Kidney (tissue), 2 donors: ENCODE results near the gene PTPRG.

DNA sequence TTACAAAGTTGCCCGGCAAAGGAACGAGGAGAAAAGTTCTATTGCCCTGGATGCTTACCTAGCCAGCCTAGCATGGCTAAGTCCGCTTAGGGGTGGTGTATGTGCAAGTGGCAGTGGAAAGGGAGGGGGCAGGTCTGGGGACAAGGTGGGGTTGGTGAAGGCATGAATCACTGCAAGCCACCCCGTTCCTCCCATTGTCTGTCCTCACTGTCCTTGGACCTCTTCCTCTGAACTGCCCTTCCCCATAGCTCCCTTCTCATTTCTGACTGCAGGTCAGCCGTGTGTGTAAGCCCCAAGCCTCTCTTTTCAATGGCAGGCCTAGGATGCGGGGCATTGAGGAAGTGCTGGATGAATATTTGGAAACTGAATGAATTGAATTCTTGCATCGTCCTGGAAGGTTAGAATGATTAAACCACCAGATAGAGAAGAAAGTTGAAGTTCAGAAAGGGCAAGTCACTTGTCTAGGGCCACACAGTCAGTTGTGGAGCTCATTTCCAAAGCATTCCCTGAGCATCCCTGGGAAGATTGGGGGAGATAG is 8.6 kb downstream of the FAM3D start:
- PRO-cap, result no peak
- RRBS, result no CpG with 5 or more reads among the region's 7 CpGs

DNA sequence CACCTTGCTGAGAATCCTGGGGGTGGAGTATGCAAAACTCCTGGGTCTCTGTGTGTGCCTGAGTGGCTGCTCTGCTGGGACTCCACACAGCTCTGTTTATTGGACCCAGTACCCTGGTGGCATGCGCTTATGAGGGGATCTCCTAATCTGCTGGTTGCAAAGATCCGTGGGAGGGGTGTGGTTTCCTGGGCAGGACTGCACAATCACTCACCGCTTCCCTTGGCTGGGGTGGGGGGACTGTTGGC is 150.4 kb downstream of the CFAP20DC start:
- PRO-cap, result no peak
- RRBS, result no CpG with 5 or more reads among the region's 3 CpGs

DNA sequence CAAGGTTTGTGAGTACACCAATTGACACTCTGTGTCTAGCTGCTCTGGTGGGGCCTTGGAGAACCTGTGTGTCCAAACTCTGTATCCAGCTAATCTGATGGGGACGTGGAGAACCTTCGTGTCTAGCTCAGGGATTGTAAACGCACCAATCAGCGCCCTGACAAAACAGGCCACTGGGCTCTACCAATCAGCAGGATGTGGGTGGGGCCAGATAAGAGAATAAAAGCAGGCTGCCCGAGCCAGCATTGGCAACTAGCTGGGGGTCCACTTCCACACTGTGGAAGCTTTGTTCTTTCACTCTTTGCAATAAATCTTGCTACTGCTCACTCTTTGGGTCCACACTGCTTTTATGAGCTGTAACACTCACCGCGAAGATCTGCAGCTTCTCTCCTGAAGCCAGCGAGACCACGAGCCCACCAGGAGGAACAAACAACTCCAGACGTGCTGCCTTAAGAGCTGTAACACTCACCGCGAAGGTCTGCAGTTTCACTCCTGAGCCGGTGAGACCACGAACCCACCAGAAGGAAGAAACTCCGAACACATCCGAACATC is 1.7 kb upstream of the CFAP20DC start:
- PRO-cap, result no peak
- RRBS, result no CpG with 5 or more reads among the region's 16 CpGs

- PRO-cap, result no peak
- RRBS, result no CpG with 5 or more reads among the region's 2 CpGs
Measured at GRCh38 chr3:59895890-59896290, 846.1 kb upstream of the CFAP20DC start.

DNA sequence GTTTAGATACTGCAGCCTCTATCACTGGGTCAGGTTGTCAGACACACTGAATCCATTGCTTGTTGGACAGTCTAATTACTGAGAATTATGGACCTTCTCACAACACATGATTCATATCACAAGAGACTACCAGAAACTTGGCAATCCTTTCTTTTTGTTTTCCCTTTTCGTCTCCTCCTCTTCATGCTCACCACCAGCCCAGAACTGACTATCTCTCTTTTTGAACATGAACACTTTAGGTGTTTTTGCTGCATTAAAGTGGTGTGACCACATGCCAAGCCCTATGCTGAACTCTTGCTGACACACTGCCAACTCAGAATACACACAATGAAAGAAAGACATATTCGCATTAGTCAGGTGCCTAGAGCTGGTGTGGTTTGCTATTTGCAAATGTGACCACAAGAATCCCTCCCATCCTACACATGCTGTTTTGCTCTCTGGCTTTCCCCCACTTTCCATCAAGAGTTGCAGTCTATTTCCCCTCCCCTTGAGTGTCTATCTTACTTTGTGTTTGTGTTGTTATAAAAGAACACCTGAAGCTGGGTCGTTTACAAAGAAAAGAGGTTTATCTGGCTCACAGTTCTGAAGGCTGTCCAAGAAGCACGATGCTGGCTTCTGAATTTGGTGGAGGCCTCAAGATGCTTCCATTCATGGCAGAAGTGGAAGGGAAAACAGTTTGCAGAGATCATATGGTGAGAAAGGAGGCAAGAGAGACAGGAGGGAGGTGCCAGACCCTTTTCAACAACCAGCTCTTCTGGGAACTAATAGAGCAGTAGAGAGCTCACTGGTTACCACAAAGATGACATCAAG is 967.9 kb upstream of the CFAP20DC start:
- PRO-cap, result no peak
- RRBS, result no CpG with 5 or more reads among the region's 4 CpGs

- PRO-cap, result no peak
- RRBS, result no CpG with 5 or more reads among the region's 6 CpGs
Measured at GRCh38 chr3:60470079-60470871, 781.0 kb downstream of the FHIT start.

- PRO-cap, result bidirectional peak, plus-strand start at chr3:61250252, minus-strand start at chr3:61250042
- RRBS, result no CpG with 5 or more reads among the region's 21 CpGs
Measured at GRCh38 chr3:61249965-61250500, 1.2 kb downstream of the FHIT start.

DNA sequence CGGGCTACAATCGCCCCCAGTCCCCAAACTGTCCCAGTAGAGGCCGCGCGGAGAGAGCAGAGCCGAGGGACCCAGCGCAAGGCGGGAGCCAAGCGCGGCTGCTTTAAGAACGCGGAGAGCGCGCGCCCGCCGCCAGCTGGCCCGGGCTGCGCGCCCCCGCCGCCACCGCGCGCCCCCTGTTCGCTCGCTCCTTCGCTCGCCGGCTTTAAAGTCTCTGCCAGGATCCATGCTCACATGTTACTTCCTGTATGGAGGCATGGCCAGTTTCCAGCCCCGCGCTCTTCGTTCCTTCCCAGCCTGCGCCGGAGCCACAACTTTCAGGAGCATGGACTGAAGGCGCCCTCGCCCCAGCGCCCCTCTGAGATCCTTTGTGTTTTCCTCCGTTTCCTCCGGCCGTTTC is at the start of gene PTPRG:
TSS of gene PTPRG (plus strand) at position 235 of the 400 bp plus-strand sequence.
- PRO-cap, result bidirectional peak, plus-strand start at position 320 of the sequence, minus-strand start at position 81 of the sequence
- RRBS, result 2% methylated on average over 22 of the region's 41 CpGs

DNA sequence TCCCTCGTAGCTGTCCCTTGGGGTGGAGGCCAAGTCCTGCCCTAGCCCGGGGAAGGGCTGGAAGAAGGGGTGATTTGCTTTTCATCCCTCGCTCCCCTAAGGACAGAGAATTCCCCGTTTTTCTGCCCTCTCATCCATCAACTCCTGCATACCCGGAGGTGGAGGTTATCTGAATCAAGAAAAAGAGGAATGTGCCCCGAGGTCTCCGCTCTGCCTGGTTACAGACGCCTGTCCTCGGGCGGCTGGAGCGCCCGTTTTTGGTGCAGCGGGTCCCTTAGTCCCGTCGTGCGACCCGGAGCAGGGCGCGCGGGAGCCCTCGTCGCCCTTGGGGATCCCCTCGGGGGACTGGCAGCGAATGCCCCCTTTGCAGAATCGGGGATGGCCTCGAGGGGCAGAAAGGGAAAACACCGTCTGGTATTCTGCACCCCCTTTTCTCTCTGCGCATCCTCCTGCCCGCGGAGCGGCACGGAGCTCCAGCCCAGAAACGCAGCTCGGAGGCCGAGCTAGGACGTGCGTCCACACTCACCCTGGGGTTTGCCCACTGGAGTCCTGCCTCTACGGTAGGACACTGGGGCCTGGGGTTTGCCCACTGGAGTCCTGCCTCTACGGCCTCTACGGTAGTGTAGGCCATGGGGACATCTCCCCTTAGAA is 2.2 kb downstream of the PTPRG start:
- PRO-cap, result no peak
- RRBS, result 1% methylated on average over 3 of the region's 40 CpGs

DNA sequence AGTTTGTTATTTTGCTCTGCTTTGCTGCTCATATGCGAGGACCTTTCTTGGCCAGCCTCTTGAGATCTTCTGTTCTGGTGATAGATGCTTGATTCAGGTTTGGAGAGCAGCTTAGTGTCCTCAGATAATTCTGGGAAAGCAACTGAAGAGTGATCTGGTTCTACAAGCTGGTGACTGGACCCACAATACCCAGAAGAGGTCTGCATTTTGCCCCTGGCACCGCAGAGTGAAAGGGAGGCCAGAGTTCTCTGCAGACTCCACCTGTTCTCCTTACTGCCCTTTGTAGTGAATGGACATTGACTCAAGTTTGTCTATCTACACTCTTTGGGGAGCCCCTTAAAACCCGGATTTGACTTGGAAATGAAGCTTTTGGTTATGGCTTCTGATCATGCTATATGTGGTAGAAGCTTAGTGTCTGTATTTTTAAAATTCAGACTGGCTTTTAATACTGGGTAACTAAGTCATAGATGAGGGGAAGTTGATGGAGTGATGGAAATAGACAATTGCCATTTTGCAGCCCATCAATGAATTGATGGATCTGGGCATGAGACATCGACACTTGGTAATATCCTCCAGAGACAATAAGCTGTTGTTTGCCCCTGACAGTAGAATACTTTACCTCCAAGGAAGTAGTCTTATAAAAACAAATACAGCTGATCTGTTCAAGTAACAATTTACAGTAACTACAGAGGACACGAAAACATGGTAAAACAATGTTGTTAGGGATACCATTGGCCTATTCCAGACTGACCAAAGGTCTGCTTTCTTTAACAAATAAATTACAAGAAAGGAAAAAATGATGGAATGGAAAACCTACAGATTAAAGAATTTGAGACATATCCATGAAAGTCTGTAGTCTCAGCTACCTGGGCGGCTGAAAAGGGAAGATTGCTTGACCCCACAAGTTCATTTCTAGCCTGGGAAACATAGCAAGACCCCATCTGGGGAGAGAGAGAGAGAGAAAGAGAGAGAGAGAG is 81.2 kb downstream of the PTPRG start:
- PRO-cap, result no peak
- RRBS, result no CpG with 5 or more reads among the region's 6 CpGs

DNA sequence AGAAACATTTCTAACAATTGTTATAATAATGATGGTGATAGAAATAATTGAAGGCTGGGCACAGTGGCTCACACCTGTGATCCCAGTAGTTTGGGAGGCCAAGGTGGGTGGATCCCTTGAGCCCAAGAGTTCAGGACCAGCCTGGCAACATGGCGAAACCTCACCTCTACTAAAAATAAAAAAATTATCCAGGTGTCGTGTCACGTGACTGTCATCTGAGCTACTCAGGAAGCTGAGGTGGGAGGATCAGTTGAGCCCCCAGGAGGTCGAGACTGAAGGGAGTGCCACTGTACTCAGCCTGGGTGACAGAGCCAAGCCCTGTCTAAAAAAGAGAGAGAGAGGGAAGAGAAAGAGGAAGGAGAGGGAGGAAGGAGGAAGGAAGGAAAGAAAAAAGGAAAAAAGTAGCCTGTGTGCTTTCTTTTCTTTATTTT is 140.2 kb downstream of the PTPRG start:
- PRO-cap, result no peak
- RRBS, result no CpG with 5 or more reads among the region's 4 CpGs

- PRO-cap, result no peak
- RRBS, result no CpG with 5 or more reads among the region's 6 CpGs
Measured at GRCh38 chr3:61767209-61768217, 206.1 kb downstream of the PTPRG start.

GRCh38 chr3:61989475-61989851 is 329.4 kb upstream of the C3orf14 start:
- PRO-cap, result no peak
- RRBS, result no CpG with 5 or more reads among the region's 6 CpGs

DNA sequence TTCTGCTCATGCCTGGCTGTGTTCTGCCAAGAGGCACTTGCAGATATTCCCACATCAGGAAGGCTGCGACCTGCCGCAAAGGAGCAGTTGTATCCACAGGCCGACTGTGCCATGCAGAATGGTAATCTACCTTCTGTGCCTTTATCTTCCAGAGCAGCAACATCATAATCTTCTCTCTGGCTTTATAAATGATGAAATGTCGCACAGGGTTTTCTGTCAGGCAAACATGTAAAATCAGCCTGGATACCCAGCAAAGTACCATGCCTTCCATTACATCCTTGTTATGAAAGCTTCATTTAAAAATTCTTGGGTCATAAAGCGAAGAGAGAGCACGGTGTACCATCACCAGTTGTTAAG is 224.0 kb upstream of the C3orf14 start:
- PRO-cap, result no peak
- RRBS, result no CpG with 5 or more reads among the region's 6 CpGs

- PRO-cap, result no peak
- RRBS, result no CpG with 5 or more reads among the region's 12 CpGs
Measured at GRCh38 chr3:62096964-62097545, 221.8 kb upstream of the C3orf14 start.

- PRO-cap, result no peak
- RRBS, result no CpG with 5 or more reads among the region's 5 CpGs
Measured at GRCh38 chr3:62267108-62268267, 51.3 kb upstream of the C3orf14 start.

DNA sequence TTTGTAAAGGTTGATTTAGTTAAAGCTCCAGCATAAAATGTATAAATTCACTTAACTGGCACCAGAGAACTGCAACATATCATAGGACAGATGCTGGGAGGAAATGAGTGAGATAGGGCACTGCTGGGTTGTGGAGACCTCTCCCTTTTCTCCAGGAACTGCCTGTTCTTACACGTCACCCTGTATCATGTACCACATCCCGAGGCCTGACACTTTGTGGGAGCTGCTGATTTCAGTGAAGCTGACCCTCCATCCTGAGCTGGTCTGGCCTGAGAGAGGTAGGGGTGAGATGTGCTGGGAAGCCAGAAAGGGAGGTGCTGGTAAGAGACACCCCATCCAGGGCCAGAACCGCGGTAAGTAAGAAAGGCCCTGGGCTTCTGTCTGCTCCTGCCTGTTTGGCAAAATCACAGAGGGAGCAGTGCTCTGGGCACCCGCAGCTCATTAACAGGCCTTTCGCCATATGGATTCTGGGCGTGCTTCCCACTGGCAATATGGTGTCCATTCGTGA is 213.9 kb upstream of the FEZF2 start:
- PRO-cap, result no peak
- RRBS, result no CpG with 5 or more reads among the region's 8 CpGs

- PRO-cap, result no peak
- RRBS, result no CpG with 5 or more reads among the region's 5 CpGs
Measured at GRCh38 chr3:62950160-62950675, 75.0 kb upstream of the CADPS start.

DNA sequence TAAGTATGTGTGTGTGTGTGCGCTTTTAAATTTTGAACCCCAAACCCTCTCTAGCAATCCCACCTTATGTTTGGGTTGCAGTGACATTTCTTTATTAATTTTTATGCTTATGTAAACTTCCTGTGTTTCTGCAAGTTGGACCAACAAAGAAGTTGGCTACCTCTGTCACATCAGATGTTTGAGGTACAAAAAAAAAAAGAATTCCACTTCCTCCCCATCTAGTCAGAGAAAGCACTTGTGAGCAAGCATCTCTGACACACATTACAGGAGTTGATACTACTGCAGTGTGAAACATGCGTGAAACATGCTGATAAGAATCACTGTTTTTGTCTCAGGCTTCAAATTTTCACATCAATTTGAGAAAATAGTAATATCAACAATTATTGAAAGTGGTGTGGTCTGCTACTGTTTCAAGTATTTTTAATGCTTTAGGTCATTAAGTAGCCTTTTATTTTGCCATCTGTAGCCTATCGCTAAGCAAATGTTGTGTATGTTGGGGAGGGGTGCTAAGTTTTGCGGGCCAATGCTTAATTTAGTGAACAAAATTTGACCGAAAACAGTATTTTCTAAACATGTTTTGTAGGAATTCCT is 47.3 kb downstream of the ATXN7 start:
- PRO-cap, result no peak
- RRBS, result no CpG with 5 or more reads among the region's 5 CpGs

DNA sequence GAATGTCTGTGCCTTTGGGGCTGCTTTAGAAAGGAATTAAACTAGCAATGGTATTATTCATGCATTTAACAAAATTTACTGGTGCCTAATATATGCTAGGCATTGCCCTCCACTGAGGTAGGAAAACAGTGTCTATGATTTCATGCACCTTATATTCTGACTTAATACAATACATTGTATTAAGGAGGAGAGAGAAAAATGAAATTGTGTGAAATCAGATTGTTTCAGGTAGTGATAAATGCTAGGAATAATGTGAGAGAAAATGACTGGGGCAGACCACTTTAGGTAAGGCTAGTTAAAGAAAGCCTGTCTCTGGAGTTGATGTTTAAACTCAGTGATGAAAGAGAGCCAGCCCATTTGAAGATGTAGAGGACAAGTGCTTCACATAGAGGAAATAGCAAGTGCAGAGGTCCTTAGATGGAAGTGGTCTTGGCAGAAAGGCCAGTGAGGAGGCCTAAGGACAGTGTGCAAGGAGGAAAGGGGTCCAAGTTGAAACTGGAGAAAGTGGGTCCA is 63.4 kb downstream of the PSMD6 start:
- PRO-cap, result no peak